Myometrial cell (primary cell): Measurements from ENCODE around the genes FAM13B and ETF1.

DNA sequence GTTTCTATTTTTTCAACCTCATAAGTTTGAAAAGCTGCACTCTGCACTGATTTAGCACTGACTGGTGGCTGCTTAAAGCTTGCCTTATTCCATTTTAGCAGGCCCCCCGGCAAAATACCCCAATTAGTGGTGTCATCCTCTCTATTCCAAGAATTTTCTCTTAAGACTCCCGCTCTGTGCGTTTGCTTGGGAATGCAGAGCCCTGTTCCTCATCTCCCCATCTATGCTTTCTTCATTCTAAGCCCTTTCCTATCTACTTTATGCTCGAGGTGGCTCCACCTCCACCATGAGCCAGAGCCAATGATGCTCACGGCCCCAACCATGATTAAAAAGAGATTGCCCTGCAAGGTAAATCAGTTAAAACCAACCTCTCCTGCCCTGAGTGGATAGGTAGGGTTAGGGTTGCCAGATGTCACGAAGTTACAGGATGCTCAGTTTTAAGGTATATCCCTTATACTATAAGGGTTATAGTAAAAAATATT lies 715 bp upstream of the TXNDC15 start:
- RAMPAGE, long total RNA: no peak

DNA sequence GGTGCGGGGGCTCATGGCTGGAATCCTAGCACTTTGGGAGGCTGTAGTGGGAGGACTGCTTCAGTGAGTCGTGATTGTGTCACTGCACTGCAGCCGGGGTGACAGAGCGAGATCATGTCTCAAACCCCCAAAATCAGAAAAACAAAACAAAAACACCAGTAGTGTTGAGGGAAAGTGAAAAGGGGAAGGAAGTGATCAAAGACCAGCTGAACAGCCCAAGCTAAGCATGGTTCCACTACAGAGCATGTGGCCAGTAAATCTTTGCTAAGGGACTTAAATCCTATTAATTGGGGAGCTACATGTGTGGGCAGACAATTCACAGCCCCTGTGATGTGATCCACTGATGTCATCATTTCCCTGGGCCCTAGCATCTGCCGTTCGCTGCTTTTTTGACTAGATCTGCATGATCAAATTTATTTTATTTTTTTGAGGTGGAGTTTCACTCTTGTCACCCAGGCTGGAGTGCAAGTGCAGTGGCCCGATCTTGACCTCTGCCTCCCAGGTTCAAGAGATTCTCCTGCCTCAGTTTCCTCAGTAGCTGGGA lies 2.7 kb upstream of the PCBD2 start:
- RAMPAGE, long total RNA: no peak

- RAMPAGE, long total RNA: no peak
Observed at GRCh38 chr5:135025914-135027328, 7.6 kb downstream of the PITX1 start.

DNA sequence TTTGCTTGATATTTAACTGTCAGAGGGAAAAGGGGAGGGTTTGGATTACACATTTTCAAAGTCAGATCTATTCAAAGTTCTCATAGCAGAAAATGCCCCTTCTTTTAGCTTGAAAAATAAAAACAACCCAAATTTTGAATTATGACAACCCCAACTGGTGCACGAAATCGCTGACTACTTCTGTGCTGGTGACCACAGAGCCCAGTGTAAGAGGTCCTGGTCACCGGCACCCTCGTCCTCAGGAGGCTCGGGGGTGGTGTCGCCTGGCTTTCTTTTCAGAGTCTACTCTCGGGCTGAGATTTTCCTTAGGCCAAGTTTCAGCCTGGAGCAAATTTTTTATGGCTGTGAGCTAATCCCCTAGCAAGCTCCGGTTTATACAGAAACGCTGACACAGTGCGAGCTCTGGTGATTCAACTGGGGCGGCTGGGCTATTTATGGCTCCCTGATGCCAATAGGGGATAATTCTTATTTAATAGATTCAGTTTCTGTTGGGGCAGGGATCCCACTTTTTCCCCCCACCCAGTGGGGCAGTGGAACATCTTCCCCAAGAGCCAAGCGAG lies 129.3 kb downstream of the MACROH2A1 start:
- RAMPAGE, long total RNA: no peak

DNA sequence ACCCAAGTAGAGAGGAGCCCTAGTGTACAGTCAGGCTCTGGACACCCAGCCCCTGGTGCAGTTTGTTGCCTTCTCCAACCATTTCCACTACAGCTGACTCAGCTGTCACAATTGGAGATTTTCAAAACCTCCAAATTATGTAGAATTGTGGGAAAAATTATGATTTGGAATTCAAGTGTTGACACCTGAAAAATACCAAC lies 32.2 kb downstream of the MACROH2A1 start:
- RAMPAGE, long total RNA: no peak

- RAMPAGE, long total RNA: no peak
Observed at GRCh38 chr5:135368266-135369088, 30.6 kb downstream of the MACROH2A1 start.

DNA sequence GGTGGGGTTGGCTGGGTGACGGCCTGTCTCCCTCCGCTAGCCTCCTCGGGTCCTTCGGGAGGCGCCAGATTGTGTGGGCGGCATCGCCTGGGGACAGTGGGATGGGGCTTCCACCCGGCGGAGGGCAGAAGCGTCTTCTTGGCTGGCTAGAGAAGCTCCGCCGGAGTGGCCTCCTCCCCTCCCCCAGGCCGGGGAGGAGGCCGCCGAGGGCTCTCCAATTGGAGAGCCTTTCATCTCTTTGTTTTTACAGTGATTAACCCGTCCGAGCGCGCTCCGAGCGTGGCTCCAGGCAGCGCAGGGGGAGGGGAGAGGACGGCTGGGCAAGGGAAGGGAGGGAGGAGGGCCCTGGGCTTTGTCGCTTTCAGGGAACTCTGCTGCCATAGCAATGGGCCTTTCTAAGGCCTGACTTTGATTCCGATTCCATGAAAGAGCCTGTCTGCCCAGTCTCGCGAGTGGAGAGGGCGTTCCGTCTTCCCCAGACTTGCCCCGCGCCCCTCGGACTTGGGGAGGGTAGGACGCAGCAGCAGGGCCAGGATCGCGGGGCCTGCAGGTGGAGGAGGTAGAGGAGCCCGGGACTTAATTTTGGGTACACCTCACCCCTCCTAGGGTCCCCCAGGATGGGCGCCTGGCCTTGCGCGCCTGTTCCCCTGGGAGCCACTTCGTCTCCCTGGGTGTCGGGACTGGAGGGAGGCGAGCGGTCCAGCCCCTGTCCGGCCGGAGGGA lies 36.8 kb upstream of the TIFAB start:
- RAMPAGE, long total RNA: no peak

- RAMPAGE, long total RNA: no peak
Observed at GRCh38 chr5:136676097-136676725, 310.9 kb upstream of the TRPC7 start.

DNA sequence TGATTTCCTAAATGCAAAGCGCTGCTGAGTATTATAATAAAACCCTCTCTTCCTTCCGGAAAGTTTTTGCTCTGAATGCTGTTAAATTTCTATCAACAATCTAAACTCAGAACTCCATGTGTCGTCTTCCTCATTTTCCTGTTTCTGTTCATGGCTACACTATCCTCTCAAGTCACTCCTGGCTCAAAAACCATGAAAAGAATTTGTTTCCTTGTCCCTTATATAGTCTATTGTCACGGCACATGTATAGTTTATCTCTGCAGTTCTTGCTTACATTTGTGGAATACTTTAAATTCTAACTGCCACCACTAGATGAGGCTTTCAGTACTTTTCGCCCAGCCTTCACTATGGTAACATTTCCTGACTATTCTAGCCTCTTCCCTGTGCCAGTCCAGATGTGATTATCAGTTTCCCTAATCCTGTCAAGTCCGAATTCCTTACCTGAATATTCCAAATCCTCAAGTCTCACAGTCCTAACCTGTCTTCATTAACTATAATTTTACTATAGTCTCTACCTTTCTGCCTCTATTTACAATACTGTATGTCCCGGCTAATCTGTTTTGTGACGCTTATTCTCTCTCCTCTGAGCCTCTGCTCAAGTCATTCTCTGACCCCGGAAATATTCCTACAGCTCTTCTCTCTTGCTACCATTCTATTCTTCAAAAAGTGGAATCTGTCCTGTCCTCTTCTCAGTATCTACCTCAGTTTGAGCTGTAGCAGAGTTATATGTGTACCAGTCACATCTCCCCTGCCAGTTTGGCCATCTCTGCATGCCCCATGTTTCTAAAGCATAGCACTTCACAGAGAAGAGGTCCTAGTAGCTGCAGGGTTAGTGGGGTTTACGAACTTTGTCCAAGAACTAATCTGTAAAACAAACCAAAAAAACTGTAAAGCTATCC lies 34.8 kb downstream of the PKD2L2 start:
- RAMPAGE, long total RNA: no peak

- RAMPAGE, long total RNA: no peak
Observed at GRCh38 chr5:137954129-137954413, 64.8 kb downstream of the PKD2L2 start.

DNA sequence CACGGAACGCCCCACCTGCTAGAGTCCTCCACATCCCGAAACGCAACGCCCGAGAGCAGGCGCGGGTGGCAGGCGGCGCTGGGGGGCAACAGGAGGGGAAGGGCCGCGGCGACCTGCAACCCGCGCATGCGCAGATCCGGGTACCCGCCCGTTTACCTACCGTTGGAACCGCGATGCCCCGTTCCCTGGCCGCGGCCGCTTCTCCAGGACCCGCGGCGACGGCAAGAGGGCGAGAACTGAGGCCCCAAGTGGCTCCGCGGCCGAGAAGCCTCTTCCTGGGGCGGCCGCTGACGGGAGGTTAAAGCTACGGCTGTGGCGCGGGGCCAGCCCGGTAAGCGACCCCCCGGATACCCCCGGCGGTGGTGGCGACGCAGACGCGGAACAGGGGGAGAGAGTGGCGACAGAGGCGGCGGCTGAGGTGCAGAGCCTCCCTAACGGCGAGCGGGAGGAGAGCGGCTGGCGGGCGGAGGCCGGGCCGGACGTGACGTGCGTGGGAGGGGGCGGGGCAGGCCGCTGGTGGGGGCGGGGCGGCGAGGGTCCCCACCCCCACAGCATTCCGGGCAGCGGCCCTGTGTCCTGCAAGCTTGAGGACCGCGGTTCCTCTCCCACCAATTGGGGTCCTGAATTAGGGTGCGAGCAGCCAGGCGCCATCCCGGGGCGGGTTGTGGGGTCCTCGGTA lies at the start of gene FAM13B:
TSS of gene FAM13B (minus strand) at position 458 of the 679 bp plus-strand sequence.
- RAMPAGE, long total RNA: start-site peak on the minus strand centred at position 458 of the sequence, 8 bp wide, 16 and 19 reads in 2 replicates

DNA sequence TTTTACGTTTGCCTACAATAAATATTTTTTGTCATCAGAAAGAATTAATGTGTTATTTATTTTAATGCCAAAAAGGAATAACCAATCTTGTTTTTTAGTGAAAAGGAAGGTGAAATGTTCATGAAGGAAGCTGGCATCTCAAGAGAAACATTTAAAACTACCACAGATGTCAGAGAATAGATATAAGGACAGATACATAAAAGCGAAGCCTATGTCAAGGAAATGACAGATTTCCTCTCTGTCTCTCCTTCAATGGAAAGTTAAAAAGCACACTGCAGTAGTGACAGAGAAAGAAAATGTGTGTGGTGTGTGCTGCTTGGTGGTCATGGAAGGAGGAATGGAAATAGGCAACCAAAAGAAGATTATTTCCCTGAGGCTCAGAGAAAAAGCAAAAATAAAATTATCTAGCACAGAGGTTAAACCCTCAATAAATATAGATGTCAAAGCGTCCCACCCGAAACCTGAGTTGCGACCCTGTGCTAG lies 9.2 kb downstream of the WNT8A start:
- RAMPAGE, long total RNA: no peak

DNA sequence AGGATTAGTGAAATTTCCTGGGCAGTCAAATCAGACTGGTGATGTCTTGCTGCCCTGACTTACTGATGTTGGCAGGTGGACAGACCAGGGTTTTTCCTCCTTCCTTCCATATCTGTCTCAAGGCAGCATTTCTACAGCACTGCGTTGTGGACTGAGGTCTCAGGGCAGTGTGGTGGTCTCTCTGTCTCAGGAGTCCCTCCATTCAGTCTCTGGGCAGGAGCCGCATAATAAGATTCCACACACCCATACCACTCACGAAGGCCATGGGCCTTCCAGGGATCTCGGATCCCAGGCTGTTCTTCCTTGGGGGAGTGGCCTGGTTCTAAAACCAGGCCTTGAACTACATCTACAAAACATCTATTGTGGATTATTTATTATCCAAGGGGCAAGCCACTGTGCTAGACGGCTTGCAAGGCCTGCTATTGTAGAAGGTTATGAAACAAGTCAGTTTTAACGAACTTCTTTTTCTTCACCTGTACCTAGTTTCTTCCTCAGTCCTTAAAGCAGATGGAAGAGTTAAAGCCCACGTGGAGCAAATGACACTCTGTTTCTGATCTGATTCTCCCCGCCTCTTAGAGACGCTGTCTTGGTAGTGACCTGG lies 895 bp downstream of the GFRA3 start:
- RAMPAGE, long total RNA: no peak

DNA sequence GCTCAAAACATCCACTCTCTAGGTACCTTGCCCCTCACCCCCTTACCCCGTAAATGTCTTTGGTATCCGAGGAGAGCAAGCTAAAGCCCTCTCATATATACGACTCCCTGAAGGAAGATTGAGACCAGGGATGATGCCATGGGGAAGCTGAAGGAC lies 306 bp upstream of the KDM3B start:
- RAMPAGE, long total RNA: no peak

- RAMPAGE, long total RNA: no peak
Observed at GRCh38 chr5:138354319-138354824, 1.9 kb downstream of the KDM3B start.

DNA sequence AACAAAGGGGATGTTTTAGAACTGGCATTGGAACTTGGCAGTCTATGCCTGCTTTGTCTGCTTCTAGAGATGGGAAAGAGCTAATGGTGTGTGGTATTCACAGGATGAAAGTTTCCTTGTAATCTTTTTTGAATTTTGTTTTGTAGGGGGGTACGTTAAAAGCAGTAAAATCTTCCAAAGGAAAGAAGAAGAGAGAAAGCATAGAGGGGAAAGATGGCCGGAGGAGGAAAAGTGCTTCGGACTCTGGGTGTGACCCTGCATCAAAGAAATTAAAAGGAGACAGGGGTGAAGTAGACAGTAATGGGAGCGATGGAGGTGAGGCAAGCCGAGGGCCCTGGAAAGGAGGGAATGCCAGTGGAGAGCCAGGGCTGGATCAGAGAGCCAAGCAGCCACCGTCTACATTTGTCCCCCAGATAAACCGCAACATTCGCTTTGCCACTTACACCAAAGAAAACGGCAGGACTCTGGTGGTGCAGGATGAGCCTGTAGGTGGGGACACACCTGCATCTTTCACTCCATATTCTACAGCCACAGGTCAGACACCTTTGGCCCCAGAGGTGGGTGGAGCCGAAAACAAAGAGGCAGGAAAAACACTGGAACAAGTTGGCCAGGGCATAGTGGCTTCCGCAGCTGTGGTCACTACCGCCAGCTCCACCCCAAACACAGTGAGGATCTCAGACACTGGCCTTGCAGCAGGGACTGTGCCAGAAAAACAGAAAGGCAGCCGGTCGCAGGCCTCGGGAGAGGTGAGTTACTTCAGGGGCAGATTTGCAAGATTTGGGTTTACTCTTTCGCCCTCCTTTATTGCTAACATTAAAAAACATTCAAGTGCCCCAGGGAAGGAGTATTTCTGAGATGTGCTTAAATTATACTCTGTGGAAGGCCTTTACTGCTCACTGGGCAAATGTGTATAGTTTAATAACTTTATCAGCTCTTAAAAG lies 33.7 kb downstream of the KDM3B start:
- RAMPAGE, long total RNA: no peak

- RAMPAGE, long total RNA: no peak
Observed at GRCh38 chr5:138465088-138465403, 233 bp upstream of the EGR1 start.

DNA sequence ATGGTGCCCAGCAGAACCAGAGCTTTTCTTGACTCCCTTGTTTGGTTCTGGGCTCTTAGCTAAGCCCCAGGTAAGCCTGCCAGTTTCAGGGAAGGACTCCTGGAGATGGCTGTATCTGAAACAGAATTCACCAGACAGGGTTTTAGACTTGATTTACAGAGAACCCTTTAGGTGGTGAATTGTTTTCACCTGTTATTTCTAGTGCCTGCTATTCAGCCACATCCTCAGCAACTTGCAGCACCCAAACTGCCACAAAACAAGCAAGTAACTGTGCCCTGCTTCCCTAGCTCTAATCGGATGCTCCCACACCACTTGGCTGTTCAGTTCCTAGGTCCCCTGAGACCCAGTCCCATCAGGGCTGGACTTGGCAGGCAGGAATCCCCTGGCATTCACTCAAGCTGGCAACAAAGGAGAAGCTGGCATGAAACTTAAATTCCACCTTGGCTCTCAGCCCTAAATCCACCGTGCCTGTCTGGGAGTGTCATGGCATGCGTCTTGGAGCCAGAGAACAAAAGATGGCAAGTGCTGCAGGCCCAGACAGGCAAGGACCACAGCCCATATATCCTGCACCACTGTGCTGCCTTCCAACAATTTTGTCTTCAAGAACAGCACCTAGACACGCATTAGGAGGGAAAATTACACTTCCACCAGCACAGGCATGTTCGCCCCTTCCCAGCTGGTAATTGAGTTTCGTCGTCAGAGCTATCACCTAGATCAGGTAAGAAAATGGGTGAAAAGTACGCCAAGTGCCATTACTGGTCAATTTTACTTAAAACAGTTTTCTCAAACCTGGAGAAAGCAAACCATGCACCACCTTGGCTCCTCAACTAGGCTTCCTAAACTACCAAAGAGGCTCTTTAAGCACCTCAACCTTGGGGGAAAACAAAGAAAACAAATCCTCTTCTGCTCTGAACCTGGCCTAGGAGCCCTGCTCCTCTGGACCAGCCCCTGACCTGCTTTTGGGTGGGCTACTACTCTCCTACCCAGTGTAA lies 38.2 kb downstream of the ETF1 start:
- RAMPAGE, long total RNA: no peak

GRCh38 chr5:138542576-138543384 lies at the start of gene ETF1:
ETF1 (minus strand) TSS chr5:138543236.
- RAMPAGE, long total RNA: start-site peak on the minus strand at chr5:138543097-138543239, 842 and 1,061 reads in 2 replicates

DNA sequence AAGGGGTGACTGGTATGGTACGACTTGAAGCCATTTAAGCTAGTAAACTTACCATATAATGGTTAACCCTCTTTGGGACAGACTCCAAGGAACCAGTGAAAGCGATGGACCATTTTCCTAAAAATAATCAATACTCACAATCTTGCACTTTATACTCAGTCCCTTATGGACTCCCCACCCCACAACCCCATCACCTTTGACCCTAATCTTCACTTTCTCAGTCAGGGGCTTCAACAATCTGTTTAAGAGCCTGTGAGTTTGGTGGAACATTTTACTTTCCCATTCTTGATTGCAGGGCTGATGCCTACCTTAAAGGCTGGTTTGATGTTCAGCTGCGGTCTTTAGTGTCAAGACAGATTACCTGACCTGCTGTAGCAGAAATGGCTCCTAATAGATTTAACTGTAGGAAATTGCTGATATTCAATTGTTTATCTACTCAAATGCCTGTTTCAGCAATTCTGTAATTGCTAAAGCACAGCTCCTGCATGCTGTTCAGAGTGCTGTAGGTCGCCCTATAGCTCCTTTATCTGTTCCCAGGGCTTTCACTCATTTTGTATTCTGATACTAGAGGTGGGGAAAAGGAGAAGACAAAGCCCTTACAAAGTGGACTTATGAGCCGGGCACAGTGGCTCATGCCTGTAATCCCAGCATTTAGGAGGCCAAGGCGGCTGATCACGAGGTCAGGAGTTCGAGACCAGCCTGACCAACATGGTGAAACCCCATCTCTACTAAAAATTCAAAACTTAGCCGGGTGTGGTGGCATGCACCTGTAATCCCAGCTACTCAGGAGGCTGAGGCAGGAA lies 8.6 kb upstream of the ETF1 start:
- RAMPAGE, long total RNA: no peak